Left lobe of liver (tissue), 1 donor: ENCODE measurements around a stretch of chr9.

DNA sequence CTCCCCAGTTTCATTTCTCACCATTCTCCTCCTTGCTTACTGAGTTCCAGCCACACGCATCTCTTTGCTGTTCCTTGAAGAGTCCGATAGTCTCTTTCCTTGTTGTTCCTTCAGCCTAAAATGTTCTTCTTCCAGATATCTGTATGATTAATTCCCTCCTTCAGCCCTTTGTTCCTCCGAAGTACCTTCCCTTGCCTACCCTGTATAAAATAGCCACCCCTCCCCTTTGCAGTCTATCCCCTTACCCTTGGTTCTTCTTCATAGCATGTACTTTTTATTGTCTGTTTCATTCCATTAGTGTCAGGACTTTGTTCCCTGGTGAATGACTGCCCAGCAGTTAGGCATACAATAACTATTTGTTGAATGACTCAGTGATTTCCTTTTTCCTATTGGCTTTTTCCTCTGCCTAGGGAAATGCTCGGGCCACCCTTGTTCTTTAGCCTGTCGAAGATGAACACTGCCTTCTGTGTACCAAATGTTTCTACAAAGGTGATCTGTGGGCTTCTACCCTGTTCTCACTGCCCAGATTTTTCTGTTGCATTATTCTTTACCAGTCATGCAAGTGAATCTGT is 30.3 kb downstream of the KDM4C start:
- PRO-cap = no peak

DNA sequence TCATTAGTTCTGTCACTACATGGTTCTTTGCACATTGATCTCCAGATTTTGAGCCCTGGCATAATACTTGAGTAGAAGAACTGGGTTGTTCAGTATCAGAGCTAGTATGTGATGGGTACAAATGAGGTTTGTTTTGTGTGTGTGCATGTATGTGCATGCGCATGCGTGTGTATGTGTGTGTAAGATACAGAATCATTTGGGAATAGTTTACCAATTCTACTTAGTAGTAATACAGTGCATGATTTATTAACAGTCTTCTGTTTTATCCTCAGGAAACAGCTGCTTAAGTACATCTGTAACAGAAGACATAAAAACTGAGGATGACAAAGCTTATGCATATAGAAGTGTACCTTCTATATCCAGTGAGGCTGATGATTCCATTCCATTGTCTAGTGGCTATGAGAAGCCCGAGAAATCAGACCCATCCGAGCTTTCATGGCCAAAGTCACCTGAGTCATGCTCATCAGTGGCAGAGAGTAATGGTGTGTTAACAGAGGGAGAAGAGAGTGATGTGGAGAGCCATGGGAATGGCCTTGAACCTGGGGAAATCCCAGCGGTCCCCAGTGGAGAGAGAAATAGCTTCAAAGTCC is 228.4 kb downstream of the KDM4C start:
- PRO-cap = no peak

- PRO-cap = no peak
Observed at GRCh38 chr9:7653242-7653542, 146.4 kb downstream of the DMAC1 start.

DNA sequence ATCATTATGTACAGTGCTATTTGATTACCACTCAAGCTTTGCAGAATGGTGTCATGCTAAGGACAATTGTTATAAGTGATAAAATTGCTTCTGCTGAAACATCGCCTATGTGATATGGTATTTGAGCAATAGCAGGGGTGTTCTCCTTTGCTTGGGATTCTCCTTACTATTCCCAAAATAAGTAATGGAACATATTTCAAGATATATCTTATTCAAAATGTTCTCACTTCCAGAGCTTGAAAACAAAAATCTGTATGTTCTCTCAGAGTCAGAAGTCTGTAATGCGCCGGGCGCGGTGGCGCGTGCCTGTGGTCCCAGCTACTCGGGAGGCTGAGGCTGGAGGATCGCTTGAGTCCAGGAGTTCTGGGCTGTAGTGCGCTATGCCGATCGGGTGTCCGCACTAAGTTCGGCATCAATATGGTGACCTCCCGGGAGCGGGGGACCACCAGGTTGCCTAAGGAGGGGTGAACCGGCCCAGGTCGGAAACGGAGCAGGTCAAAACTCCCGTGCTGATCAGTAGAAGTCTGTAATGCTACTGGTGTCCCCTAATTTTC is 1171.0 kb downstream of the PTPRD start:
- PRO-cap = no peak

DNA sequence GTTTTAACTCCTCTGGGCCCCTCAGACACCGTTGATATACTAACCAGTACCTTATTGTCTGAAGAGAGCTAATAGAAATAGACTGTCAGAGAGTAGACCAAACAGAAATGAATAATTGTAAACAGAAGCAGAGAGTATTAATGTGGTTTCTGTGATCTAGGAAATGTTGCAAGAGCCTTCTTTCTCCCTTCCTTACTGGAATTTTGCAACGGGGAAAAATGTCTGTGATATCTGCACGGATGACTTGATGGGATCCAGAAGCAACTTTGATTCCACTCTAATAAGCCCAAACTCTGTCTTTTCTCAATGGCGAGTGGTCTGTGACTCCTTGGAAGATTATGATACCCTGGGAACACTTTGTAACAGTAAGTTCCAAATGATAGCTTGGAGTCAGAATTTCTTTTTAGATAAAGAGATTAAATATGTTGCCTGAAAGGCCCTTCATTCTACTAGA is 5.1 kb downstream of the TYRP1 start:
- PRO-cap = no peak

GRCh38 chr9:12775431-12775639 is 515 bp downstream of the LURAP1L start:
- PRO-cap = unidirectional peak, plus-strand start at chr9:12775490

DNA sequence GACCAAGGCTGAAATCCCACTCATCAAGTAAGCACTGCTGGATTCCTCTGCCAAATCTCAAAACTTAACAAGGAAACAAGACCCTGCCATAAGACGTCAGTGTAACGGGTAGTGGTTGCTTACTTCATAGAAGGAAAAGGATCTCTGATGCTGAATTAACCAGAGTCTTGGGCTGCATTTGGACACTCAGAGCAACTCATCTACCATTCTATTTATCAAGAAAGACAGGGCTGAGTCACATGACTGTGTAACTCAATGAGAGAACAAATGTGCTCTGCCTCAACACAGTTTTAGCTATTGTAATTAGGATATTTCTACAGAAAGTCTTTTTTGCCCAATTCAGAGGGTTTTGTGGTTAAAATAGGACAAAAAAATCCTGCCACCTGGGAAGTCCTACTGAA is 104.6 kb downstream of the MPDZ start:
- PRO-cap = bidirectional peak, plus-strand start at position 297 of the sequence, minus-strand start at position 188 of the sequence

DNA sequence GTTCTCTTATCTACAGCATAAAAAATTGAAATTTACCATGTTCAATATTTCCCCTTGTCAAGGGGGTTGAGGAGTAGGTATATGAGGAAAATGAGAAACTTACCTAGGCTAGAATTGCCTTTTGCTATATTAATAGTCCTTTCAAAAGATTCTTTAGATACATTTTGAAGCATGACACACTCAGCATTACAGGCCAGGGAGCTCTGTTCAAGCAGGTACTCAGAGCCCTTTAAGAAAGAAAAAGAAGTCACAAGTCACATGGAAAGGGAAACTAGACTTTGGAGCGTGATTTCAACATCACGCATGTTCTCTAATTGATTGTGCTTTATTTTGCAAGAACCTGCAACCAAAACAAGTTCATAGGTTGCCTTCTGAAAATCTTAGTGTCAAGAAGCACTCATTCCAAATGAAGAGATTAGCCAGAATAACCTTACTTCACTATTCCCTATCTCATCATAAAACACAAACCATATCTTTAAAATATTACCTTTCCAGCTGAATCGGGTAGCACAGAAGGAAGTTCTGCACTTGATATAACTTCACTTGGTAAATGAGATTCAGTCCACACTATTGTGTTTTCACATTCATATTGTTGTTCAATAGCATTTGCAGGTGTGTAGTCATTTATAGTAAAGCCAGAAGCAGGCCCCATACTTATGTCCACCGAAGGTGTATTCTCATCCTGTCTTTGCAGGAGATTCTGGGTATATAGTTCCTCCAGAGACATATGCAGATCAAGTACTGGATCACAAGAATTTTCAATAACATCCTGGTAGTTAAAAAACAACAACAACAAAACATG is 103.6 kb downstream of the MPDZ start:
- PRO-cap = bidirectional peak, plus-strand start at position 400 of the sequence, minus-strand start at position 205 of the sequence

- PRO-cap = no peak
Observed at GRCh38 chr9:13787304-13787993, 508.0 kb upstream of the MPDZ start.

GRCh38 chr9:14256519-14256960 is 57.4 kb downstream of the NFIB start:
- PRO-cap = no peak

- PRO-cap = no peak
Observed at GRCh38 chr9:14303463-14303848, 10.5 kb downstream of the NFIB start.

DNA sequence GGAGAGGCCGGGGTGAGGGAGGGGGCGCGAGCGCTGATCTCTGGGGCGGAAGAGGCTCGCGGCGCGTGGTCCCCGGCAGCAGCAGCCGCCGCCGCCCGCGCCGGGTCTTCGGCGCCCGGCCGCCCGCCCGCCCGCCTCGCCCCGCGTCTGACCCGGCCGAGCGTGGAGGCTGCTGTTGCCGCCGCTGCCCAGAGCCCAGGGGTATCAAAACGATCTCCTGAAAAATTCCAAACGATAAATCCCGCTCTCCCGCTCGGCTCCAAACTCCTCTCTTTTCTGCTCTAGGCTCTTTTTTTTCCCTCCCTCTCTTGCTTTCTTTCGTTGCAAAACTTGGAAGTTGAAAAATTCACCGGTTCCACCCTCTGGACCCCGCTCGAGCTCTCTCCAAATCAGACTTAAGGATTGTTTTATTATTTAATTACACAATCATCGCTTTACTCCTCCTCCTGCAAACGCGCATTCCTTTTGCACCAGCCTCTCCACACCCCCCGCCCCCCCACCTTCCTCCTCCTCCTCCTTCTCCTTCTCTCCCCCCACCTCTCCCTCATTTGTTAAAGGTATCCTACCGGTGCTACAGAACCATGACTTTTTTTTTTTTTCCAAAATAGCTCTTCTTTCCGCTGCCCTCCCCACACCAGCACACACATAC is 389 bp upstream of the NFIB start:
- PRO-cap = bidirectional peak, plus-strand start at position 51 of the sequence, minus-strand start outside the sequence; bidirectional peak, plus-strand start at position 554 of the sequence, minus-strand start at position 397 of the sequence

DNA sequence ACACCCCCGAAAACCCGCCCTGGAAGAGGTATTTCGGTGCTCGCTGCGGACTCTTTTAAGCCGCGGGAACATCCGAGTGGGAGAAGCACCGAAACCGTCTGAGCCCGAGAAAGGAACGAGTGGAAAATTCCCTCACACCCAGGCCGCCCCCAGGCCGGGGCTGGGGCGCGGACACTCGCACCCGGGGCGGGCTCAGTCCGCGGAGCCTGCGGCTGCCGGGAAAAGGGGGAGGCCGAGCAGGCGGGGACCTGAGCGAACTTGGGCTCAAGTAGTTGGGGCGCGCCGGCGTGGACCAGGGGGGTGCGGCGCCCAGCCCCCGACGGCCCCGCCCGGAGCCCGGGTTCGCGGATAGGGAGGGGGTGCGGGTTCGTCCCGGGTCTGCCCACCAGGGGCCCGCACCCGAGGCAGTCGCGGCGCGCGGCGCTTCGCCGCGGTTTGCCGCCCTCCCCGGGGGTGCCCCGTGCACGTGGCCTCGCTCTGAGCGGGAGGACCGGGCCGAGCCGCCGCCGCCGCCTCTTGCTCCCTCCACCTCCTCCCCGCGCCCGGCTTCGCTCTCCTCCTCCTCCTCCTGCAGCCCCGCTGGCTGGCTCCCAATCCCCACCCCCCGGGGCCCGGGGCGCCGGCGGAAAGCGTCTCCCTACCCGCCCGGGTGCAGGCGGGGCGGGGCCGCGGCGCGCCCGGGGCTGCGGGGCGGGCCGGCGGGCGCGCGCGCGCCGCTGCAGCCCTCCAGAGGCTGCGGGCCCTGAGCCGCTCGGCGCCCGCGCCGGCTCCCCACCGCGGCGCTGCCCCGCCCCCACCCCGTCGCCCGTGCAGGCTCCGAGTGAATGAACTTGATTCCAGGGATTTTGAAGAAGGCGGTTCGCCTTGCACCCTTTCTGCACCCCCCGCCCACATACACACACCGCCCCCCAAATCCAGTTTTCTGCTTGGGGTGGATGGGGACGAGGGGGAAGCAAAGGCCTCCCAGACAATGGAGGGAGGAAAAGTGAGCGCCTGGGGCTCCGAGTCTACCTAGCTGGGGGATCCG is 1.2 kb upstream of the NFIB start:
- PRO-cap = bidirectional peak, plus-strand start at position 195 of the sequence, minus-strand start at position 100 of the sequence; bidirectional peak, plus-strand start at position 729 of the sequence, minus-strand start at position 437 of the sequence

- PRO-cap = no peak
Observed at GRCh38 chr9:14321503-14322013, 7.6 kb upstream of the NFIB start.

GRCh38 chr9:14353201-14353886 is 39.4 kb upstream of the NFIB start:
- PRO-cap = no peak

GRCh38 chr9:14419273-14419732 is 105.4 kb upstream of the NFIB start:
- PRO-cap = no peak

DNA sequence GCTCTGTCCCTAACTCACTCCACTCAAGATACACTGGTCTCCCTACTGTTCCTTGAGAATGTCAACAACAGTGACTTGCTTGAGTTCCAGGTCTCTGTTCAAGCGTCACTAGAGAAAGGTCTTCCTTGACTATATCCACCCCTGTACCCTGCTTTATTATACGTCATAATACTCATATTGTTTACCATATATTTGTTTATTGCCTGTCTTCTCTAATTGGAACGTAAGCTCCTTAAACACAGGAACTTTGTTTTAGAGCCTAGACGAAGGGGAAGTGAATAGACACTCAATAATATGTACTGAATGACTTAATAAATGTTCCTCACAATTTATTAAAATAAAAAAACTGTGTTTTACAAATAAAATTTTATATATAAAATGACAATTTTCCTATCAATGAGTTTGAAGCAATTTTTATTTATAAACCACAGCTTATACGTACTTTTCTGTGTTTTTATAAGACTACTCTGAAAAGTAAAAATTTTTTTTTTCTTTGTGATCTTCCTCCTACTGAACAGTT is 44.7 kb downstream of the ZDHHC21 start:
- PRO-cap = no peak

DNA sequence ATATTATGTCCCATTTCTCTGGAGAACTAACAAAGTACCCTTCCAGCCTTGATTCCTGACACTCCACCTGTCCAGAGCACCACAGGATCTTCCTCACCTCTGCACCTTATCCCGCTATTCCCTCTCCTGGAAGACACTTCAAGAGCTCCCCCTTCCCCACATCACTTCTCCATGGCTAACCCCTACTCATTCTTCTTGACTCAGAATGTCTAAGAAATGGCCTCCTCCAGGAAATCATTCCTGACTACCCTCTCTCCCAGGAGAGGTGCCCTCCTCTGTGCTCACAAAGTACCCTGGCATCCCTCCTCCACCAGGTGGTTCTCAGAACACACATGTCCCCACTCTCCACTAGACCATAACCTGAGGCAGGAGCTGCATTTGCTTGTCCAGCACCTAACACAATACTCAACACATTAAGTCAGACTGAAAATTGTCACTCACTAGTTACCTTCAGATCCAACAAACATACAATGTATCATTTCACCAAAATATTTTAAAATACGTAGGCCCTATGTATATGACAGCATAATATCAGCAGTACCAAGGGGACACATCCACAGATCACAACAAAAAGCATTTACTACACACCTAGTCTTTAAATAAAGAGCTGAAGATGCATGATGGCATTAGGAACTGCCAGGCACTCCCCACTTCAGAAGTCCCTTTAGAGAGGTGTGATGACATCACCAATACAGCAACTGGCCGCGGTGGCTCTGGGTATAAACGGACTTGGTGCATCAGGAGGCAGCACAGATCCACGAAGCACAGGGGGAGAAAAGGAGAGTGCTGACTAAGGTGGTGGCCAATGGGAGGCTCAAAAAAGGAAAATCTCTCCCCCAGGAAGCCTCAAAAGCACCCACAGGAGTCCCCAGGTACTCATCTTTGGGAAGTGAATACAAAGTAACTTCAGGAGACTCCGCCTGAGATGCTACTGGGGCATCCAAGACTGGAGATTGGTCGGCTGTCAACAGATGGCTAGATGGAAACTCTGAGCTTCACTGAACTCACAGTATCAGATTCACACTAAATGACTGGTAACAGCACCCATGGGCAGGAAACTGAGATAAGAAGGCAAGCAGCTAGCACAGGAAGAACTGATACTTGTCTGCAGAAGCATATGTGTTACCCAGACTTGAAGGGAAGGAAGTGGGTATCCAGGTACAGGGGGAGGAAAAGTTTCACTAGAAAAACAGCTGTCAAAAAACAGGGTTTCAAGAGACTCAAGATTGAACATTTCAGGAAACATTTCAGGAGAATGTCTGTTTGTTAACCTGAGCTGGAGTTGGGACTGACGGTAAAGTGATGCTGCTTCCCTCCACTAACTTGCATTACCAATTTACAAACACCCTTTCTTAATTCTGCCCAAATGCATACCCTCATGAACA is 7.8 kb downstream of the TTC39B start:
- PRO-cap = no peak

DNA sequence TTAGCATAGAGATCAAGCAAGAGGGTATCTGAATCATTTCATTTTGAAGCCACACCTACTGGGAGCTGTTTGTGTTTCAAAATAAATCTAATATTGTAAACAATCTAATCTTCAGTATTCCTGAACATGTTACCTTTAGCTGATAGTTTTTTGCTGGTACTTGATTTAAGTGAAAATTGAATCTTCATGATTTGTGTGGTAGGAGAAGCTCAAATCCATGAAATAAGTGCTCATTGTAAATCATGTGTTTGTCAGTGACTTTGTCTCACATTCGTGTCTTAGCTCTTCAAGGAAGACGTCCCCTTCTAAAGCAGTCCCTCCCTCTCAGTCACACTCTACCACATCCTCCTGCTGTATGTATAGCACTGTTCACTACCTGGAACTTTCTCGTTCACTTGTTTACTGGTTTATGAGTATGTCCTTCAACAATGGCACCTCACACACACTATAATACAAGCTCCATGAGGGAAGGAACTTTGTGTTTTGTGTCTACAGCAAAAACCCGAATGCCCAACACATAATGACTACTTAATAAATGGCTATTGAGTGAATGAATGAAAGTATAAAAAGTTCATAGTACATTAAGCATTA is 3.4 kb upstream of the TTC39B start:
- PRO-cap = no peak

- PRO-cap = no peak
Observed at GRCh38 chr9:15430933-15431243, 8.2 kb downstream of the SNAPC3 start.